M059J (cell line): ENCODE data around the gene EPSTI1.

GRCh38 chr13:40982341-40983198, 36.5 kb downstream of the ELF1 start:
- RAMPAGE, long total RNA, result no peak

GRCh38 chr13:40993920-40994570, 25.1 kb downstream of the ELF1 start:
- RAMPAGE, long total RNA, result no peak

DNA sequence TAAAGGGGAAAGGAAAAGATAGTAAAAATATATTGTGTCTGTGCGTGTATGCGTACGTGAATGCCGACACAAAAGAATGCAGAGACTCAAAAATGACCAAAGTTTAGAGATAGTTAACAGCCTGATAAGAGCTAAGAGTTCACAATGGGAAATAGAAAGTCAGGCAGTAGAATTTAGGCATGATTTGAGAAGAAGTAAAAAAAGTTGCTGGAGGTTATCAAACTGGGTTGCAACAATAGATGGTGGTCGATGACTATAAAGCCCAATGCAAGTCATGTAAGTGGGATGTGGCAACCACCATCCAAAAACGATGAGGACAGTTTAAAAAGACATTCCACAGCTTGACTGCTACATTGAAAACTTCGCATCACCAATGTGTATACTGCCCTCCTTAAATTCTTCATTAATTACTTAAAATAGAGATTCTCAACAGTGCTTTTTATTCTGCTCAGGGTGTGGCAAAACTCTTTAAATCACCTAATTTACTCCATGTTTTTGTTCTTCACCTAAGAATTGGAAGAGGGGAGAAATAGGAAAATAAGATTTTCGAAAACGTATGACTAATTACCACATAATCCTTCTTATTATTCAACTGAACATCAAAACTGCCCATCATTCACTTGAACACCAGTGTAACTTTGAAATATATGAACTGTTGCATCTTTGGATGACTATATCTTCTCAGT, 19.6 kb downstream of the ELF1 start:
- RAMPAGE, long total RNA, result no peak

DNA sequence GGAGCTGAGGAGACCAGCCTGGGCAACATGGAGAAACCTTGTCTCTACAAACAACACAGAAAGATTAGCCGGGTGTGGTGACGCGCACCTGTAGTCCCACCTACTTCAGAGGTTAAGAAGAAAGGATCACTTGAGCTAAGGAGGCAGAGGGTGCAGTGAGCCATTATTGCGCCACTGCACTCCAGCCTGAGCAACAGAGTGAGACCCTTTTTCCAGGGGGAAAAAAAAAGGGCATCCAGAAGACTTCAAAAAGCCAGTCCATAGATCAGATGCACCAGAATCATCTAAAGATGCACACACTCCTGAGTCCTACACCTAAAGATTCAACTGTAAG, 19.9 kb upstream of the WBP4 start:
- RAMPAGE, long total RNA, result no peak

- RAMPAGE, long total RNA, result no peak
Observed at GRCh38 chr13:41199416-41199984, 5.1 kb upstream of the KBTBD7 start.

- RAMPAGE, long total RNA, result no peak
Observed at GRCh38 chr13:41306401-41306778, 4.7 kb upstream of the NAA16 start.

DNA sequence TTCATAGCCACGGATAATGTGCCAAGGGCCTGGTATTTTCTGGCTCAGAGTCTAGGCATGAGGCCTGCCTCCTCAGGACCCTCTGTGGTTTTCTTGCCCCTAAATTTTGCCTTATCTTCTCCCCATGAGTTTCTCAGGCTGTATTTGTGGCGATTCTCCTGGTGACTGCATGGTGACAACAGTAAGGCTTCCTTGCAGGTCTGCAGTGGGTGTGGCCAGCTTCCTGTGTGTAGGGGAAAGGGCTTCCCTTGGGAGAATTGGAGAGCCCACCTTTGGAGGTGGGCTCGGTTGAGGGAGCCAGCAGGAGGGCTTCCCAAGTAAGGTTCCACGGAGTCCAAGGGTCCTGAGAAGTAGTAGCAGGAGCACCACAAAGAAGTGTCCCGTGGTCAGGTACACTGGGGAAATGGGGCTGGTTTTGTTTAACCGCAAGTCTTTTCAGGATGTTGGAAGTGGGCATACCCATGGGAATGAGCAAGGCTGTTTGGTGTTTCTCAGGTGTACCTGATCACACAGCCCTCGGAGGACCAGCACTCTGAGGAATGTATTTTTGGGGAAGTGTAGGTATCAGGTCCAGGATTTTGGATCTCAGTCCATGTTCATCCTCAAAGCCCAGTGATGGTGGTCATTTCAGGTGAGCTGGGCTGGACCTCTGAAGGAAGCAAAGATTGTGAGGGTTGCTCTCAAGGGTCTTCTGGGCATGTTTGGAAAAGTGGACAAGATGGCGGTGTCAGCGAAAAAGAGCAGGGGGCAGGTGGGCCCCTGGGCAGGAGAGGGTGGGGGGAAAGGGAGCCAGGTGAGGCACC, 7.0 kb downstream of the RGCC start:
- RAMPAGE, long total RNA, result no peak

DNA sequence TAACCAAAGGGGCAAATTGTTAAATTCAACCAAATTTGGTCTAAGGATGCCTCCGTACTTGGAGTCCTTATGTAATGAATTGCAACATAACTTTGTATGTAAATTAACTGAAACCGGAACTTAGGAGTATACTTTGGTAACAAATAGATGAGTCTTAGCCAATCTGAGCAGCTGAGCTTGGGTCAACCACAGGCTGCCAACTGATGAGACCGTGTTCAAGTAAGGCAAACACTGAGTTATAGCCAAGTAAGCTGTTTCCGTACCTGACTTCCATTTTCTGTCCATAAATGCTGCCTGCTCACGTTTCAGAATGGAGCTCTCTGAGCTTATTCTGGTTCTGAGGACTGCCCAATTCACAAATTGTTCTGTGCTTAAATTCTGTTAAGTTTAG, 5.3 kb downstream of the VWA8 start:
- RAMPAGE, long total RNA, result no peak

- RAMPAGE, long total RNA, result no peak
Observed at GRCh38 chr13:42001357-42002174, 40.7 kb upstream of the VWA8 start.

- RAMPAGE, long total RNA, result no peak
Observed at GRCh38 chr13:42012105-42012486, 36.4 kb upstream of the DGKH start.

GRCh38 chr13:42991352-42992530, at the start of gene EPSTI1:
EPSTI1 (minus strand) TSS chr13:42992241.
- RAMPAGE, long total RNA, result start-site peak on the minus strand at chr13:42992186-42992263, 630 and 364 reads in 2 replicates

- RAMPAGE, long total RNA, result no peak
Observed at GRCh38 chr13:43045288-43045635, 21.9 kb downstream of the DNAJC15 start.

GRCh38 chr13:43307637-43308369, 284.4 kb downstream of the DNAJC15 start:
- RAMPAGE, long total RNA, result no peak

DNA sequence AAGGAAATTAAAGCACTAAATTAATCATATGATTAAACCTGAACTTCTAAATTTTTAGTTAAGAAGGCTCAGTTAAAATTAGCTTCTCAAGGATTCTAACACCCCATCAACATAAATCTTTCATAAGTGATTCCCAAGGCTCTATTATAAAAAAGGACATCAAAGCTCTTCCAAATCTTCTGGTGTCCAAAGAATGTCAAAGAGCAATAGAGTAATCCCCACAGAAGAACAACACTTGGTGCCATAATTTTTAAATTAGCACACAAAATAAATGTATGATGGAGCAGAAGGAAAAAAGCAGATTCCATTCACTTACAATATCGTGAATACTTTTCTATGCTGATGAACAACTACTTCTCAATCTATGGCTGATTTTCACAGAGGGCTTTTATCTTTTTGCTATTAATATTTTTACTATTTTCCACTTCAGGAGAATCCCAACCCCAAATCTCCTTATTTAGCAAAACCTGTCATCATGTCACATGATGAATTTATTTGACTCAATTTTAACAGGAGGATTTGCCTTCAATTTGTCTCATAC, 304.2 kb downstream of the DNAJC15 start:
- RAMPAGE, long total RNA, result no peak

DNA sequence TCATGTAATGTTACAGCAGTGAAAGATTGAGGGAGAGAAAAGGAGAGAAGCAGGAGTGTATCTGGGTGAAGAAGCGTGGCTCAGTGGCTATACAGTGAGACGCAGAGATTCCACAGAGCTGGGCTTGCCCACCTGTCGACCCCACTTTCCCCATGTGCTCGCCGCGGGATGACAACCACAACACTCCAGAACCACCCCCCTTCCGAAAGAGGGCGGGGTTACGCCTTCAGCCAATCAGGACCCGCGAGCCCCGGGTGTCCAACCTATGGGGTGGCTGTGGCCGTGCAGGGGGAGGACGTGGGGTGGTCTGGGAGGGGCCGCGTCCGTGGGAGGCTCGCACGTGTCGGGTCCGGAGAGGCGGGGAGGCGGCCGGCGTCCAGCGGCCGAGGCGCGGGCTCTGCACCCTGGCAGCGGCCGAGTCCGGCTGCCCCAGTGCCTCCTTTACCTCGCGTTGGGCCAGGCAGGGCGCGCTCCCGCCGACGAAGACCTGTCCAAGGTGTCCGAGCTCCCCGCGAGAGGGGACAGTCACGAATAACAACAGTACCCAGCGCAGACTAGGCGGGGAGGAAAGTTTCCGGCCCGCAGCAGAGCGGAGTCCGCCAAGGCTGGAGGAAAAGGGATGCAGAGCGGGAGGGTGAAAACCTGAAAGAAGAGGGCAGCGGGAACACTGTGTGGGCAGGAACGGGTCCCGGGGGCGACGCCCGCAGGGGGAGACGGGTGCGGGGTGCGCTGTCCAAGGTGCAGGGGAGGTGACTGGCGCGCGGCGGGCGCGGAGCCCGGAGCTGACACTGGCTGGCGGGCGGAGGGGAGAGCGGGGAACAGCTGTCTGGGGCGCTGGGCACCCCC, 985 bp downstream of the ENOX1 start:
- RAMPAGE, long total RNA, result no peak

- RAMPAGE, long total RNA, result no peak
Observed at GRCh38 chr13:43921265-43921685, 41.6 kb downstream of the LACC1 start.

DNA sequence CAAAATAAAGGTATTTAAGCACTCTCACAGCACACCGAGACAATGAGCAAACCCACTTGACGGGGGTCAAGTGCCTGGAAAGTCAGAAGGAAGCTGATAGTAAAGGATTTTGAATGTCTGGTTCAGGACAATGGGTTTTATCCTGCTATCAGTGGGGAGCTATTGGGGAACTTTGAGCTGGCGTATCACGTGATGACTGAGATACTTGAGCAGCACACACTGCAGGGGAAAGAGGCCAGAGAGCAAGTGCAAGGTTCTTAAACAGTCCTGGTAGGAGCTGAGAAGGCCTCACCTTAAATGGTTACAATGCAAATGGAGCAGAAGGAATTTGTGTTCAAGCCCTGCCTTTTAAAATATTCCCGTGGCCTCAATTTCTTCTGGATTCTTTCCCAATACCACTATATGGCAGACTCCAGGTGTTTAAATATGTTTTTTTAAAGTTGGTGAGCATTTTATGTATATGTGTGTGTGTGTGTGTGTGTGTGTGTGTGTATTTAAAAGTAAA, 56.0 kb downstream of the SMIM2 start:
- RAMPAGE, long total RNA, result no peak

- RAMPAGE, long total RNA, result no peak
Observed at GRCh38 chr13:44109981-44110734, 50.9 kb downstream of the SMIM2 start.

GRCh38 chr13:44141221-44142189, 19.6 kb downstream of the SMIM2 start:
- RAMPAGE, long total RNA, result no peak

GRCh38 chr13:44155999-44156476, 5.0 kb downstream of the SMIM2 start:
- RAMPAGE, long total RNA, result no peak